Hair follicle dermal papilla cell (primary cell): ENCODE results near the genes KLHL24 and VWA5B2.

- CAGE, long polyA plus RNA = no peak
Measured at GRCh38 chr3:180609803-180610966, 8.2 kb downstream of the TTC14 start.

- CAGE, long polyA plus RNA = no peak
Measured at GRCh38 chr3:180611394-180611946, 9.5 kb downstream of the TTC14 start.

GRCh38 chr3:180870720-180871208 is 41.7 kb upstream of the FXR1 start:
- CAGE, long polyA plus RNA = no peak

- CAGE, long polyA plus RNA = no peak
Measured at GRCh38 chr3:180976434-180977199, 12.9 kb downstream of the DNAJC19 start.

DNA sequence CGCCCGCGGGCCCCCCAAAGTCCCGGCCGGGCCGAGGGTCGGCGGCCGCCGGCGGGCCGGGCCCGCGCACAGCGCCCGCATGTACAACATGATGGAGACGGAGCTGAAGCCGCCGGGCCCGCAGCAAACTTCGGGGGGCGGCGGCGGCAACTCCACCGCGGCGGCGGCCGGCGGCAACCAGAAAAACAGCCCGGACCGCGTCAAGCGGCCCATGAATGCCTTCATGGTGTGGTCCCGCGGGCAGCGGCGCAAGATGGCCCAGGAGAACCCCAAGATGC is 496 bp downstream of the SOX2 start:
- CAGE, long polyA plus RNA = no peak

DNA sequence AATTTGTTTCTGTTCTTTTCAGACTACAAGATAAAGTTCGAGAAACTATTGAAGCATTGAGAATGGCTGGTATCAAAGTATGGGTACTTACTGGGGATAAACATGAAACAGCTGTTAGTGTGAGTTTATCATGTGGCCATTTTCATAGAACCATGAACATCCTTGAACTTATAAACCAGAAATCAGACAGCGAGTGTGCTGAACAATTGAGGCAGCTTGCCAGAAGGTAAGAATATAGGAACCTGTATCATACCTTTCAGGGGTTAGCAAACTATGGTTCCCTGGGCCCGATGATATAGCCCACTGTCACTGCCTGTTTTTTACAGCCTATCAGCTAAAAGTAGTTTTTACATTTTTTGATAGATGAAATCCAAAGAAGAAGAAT is 80.5 kb downstream of the ATP11B start:
- CAGE, long polyA plus RNA = no peak

GRCh38 chr3:182884640-182885014 is 91.3 kb downstream of the ATP11B start:
- CAGE, long polyA plus RNA = no peak

DNA sequence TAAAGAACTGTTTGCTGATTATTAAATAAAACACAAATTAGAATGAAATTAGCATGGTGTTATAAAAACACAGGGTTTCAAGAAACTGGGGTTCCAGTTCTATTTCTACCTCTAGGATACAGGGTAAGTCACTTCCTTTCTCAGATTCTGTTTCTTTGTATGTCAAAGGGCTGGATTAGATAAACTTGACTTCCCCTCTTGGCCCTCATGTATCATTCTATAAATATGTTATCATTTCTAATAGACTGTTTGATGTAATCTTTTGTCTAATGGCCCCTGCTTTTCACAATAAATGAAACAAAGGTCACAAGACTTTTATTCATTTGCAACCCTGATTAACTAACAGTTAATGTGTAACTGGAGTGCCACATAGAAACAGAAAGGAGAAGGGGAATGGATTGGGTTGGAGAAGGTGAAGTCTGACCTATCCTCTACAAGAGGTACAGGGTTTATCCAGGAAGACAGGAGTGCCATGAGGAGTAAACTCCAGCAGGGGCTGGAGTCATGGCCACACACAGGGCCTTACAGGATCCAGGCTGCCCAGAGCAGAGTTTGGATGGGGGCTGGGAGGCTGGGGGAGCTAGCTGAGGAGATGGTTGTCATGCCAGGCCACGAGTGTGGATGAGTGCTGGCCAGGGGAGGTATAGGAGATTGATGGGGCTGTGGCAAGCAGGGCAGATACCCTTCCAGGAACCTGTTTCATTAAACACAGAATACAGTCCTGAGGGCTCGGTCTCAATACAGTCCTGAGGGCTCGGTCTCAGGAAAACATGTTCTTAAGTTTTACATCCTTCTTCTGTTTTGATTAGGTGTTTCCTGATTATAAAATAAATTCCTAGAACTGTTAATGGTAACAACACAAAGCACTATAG is 7.9 kb upstream of the B3GNT5 start:
- CAGE, long polyA plus RNA = no peak

DNA sequence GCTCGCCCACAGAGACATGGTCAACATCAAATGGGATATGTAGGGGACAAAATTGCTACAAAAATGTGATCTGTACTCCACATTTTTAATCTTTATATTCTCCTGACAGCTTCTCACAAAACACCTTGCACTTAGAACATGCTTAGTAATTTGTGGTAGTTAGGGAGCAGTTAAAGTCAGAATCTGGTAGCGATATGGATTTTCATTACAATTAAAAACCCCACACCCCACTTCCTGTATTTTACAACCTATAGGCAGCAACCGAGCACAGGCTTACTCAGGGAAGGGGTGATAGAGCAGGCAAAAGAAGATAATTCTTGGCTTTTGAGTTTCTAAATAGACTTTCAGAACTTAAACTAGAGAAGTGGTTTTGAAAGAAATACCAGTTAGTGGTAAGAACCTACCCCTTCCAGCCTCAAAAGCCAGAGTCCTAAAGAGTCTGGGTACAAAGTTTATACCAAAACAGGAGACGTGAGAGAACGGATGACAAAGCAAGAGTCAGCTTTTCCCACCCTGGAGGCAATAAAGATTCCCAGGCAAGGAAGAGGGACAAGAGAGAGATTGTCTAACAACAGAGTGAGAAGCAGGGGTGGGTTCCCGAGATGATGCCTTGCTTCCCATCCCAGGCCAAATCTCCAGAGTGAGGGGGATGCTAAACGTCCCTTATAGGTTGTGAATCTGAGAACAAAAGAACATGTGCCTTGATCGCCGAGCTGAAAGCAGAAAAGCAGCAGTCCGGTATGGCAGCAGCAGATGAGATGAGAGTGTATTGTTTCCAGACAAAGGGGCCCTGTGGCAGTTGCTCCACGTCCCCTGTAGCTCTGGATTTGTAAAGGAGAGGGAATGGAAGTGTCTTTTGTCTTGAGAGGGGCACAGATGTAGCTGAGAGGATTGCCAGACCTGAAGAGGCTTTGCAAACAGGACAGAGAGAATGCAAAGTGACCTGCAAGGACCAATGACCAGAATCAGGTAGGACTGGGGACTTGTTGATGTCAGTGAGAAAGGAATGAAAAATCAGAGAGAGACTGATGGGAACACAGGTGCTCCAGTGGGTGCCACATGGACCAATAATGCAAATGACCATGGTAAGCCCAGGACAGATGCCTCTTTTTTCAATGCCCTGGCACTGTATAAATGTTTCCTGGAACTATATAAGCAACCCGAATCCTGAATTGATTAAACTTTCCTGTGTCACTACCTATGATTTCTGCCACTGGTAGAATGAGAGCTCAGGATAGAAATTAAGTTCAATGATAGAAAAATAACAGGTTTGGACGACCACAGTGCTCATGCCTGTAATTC is 36.7 kb downstream of the KLHL6 start:
- CAGE, long polyA plus RNA = no peak

GRCh38 chr3:183527316-183527703 is 28.2 kb downstream of the KLHL6 start:
- CAGE, long polyA plus RNA = no peak

DNA sequence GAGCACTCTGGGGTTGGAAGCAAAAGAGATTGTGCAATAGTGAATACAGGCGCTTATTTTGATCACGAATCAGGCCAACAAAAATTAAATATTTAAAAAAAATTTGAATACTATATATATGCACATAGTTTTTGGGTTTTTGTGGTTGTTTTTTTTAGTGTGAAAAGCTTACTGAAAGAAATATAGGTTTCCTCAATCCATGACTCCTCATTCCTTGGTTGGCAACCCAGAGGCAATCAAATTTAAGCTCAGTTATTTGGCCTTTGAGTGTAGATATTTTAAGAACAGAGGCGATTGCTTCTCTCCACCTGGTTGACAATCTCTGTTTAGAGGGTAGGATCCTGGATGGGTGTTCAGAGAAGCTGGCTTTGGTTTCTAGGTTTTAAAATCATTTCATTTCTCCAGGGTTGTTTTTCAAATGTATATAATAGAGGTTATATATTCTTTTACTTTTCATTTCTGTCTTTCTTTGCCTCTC is 8.3 kb upstream of the KLHL24 start:
- CAGE, long polyA plus RNA = no peak

DNA sequence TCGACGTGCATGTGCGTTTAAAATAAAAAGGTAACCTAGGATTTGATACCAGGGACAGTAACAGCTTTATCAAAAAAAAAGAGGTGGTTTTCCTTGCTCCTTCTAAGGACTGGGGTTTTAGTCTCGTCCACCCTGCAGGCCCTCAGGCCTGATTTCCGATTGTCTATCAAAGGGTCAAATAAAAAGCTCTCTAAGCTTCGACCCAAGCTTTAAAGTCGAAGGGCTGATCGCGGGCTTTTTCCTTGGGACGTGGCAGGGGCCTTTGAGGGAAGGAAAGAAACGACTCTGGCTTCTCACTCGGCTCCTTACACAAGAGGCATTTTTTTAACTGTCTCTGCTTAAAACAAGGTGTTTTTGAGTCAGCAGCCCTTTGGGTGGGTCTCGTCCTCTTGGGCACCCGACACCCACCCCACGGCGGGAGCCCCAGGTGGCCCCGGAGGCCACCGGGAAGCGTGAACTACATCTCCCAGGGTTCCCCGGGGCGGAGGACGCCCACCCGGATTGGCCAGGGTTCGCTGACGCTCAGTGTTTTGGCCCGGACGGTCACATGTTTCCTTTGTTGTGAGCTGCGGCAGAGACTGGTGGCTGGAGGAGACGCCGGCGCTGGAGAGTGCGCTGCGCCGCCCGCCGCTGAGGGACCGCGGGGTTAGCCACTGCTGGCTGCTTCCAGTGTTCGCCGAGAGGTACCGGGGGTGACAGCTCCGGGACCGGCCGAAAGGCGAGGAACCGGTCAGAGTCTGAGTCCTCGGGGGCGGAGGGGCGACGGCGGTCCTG is at the start of gene KLHL24:
Gene KLHL24 (plus strand): TSS at position 559 of the 774 bp plus-strand sequence.
- CAGE, long polyA plus RNA = no peak

DNA sequence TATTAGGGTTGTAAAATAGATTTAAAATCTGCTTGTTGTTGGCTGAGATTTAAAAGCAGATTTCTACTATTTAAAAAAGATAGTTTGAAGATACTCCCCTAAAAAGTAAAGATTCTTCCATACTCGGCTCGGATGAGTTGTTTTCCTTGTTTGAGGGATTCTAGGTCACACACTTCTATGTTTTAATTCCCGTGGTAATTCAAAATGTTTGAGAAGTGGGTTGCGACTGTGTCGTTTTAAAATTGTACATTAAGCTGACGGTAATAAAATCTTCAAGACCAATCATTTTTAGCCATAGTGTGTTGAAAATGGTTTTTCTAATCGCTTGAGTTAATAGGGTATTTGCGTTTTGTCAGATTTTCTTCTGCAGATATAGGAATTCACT is 1.8 kb downstream of the KLHL24 start:
- CAGE, long polyA plus RNA = no peak

- CAGE, long polyA plus RNA = no peak
Measured at GRCh38 chr3:183920498-183920841, 35.8 kb upstream of the PARL start.

DNA sequence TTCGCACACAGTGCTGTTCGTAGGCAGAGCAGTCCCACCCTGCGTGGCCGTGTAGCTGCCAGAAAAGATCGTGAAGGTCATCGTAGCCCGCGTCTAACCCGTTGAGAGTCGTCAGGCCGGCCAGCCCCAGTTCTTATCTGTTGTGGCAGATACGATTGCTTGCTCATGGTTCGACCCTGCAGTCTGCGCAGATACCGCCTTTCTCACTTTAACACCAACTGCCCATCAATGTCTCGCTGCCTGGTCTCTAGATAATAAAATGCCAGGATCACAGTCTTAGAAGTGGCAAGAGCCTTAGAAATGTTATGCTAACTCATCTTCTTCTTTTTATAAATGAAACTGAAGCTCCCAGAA is 490 bp upstream of the ABCC5 start:
- CAGE, long polyA plus RNA = no peak

DNA sequence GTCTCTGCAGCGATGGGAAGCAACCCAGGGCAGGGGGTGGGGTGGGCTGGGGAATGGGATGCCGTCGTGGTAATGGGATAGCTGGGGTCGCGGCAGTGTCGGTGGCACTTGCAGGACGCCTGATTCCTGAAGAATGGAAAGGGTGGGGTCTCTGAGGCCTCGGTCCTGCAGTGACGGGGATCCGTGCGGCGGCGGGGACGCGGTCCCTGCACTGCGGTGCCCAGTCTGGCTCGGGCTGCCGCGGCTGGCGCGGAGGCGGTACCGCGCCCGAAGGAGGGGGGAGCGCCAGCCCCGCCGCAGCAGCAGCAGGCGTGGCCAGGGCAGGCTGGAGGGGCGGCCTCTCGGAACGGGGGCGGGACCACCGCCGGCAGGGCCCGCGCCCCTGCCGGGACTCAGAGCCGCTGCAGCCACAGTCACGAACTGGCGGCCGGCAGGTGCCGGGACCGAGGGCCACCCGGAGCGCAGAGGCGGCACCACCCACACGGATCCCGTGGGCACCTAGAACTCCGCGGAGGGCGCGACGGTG is at the start of gene VWA5B2:
Gene VWA5B2 (plus strand): TSS at position 395 of the 526 bp plus-strand sequence.
- CAGE, long polyA plus RNA = no peak

DNA sequence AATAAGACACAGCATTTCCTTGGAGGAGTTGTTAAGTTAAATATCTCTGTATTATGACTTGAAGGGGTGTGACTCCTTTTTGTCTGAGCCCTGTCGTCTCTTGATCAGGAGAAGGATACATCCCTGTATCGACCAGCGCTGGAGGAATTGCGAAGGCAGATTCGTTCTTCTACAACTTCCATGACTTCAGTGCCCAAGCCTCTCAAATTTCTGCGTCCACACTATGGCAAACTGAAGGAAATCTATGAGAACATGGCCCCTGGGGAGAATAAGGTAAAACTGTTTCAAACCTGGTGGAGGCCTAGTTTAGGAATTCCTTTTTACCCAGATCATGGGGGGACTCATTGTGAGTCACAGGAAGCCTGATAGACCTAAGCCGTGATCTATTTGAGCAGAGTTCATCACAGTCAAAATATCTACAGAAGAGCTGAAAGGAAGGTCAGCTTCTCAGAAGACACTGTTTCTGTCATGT is 1.2 kb downstream of the PSMD2 start:
- CAGE, long polyA plus RNA = no peak

GRCh38 chr3:184314248-184314474 is 245 bp upstream of the EIF4G1 start:
- CAGE, long polyA plus RNA = no peak

- CAGE, long polyA plus RNA = no peak
Measured at GRCh38 chr3:184334198-184335392, 2.8 kb upstream of the FAM131A start.

GRCh38 chr3:184546987-184547641 is 14.5 kb upstream of the EPHB3 start:
- CAGE, long polyA plus RNA = no peak